NCI-H460 (cell line): ENCODE data around the genes NUMB and RPS6KL1.

DNA sequence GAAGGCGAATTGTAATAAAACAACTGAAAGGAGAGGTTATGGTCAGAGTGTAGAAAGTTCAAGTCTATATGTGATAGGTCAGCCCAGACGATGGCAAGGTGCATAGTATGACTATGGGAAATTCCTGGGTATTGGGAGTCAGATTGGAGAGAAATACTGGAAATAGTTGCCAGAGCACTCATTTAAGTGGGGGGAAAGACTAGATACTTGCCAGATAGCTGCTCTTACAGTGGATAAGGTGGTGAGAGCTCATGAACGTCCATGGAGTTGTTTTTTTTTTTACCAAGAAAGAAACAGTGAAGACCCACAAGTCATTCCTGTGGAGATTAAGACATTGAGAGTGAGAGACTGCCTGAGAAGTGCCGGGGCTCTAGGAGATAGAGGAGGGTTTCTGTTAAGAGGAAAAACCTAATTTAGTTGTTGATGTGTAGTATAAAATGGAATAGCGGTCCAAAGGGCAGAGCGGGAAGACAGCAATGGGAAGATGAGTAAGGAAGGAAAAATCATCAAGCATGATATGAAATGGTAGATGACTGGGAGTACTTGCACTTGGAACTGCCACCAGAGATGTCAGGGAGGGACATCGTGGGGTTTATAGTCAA lies 20.4 kb upstream of the PSEN1 start:
RAMPAGE:
- cytosol, long total RNA, result no peak
- long total RNA, result no peak
- nucleus, long total RNA, result no peak

DNA sequence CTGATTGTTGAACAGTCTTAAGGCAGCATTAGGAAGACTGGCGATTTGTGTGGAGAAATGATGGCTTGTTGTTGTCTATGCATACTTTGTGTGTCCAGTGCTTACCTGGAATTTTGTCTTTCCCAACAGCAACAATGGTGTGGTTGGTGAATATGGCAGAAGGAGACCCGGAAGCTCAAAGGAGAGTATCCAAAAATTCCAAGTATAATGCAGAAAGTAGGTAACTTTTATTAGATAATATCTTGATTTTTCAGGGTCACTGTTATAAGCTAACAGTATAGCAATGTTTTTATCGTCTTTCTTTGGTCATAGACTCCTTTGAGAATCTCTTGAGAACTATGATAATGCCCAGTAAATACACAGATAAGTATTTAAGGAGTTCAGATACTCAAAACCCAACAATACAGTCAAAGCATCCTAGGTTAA lies 31.0 kb upstream of the PAPLN start:
RAMPAGE:
- cytosol, long total RNA, result no peak
- long total RNA, result no peak
- nucleus, long total RNA, result no peak

RAMPAGE:
- cytosol, long total RNA, result no peak
- long total RNA, result no peak
- nucleus, long total RNA, result no peak
Measured at GRCh38 chr14:73237655-73238971, 807 bp downstream of the PAPLN start.

GRCh38 chr14:73272197-73272751 lies 35.0 kb downstream of the PAPLN start:
RAMPAGE:
- cytosol, long total RNA, result no peak
- long total RNA, result no peak
- nucleus, long total RNA, result no peak

DNA sequence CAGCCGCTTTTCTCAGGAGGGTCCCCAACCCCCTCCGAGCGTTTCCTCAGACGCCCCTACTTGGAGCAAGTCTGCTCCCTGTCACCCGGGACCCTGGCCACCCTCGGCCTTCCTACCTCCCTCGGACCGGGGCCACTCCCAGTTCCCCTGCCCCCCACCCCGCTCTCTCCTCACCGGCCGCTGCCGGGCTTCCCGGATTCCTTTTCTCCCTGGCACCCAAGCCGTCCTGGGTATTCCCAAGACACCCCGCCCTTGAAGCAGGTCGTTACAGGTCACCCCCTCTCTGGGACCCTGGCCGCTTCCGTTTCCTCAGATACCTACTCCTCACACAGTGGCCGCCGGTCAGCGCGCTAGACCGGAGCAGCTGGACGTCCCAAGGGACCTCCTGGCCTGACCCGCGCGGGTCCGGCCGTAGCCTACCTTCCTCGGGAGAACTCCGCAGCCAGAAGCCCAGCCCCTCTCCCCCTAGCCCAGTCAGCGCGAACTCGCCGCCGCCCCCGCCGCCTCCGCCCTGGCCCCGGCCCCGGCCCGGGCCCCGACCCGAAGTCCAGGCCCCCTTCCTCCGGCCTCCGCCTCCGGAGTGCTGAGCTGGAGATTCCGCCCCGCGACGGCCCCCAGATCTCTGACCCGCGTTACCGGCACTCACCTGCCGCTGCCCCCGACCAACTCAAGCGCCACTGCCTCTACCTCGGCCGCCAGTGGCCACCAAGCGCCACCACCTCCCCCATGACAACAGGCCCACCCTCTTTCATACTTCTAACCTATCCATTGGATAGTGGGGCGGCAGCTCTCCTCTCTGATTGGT lies at the start of gene NUMB:
Gene NUMB (minus strand): TSS at position 700 of the 805 bp plus-strand sequence.
RAMPAGE:
- cytosol, long total RNA, result start-site peak on the minus strand centred at position 696 of the sequence, 28 bp wide, 95 and 144 reads in 2 replicates
- long total RNA, result start-site peak on the minus strand centred at position 710 of the sequence, 62 bp wide, 196 and 273 reads in 2 replicates
- nucleus, long total RNA, result start-site peak on the minus strand centred at position 694 of the sequence, 69 bp wide, 509 and 28 reads in 2 replicates

DNA sequence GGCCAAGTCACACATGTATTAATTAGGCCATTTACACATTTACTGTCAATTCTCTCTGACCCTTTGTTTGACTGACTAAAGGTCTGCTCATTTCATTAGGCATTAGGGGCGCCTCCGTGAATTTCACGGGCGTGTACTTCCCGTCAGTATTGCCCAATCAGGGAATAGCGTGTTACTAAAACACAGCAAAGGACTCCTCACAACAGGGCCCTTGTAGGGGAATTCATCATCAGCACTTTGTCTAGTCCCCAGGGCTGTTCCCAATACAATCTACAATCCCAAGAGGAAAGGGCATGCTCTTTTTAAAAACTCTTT lies 10.1 kb upstream of the PNMA1 start:
RAMPAGE:
- cytosol, long total RNA, result no peak
- long total RNA, result no peak
- nucleus, long total RNA, result no peak

DNA sequence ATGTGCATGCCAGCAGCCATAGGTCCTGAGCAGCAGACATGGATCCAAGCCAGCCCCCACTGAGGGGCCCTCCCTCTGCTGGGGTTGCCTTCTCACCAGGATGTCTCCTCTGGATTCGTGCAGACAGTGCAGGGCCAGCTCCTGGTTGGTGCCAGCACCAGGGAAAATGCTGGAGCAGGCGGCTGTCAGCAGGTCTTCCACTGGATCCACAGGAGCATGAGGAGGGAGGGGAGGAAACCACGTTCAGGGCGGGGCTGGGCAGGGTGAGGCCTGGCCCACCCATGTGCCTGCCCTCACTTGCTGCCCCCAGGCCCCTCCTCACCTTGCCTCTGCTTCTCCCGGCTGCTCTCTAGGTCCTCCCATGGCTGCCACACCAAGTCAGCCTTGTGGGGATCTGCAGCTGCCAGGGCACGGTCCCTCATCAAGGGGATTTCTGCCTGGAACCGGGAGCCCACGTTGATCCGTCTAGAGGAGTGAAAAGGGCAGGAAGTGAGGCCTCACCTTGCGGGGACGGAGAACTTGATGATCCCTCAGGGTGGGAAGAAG lies 12.4 kb upstream of the PNMA1 start:
RAMPAGE:
- cytosol, long total RNA, result no peak
- long total RNA, result no peak
- nucleus, long total RNA, result no peak

DNA sequence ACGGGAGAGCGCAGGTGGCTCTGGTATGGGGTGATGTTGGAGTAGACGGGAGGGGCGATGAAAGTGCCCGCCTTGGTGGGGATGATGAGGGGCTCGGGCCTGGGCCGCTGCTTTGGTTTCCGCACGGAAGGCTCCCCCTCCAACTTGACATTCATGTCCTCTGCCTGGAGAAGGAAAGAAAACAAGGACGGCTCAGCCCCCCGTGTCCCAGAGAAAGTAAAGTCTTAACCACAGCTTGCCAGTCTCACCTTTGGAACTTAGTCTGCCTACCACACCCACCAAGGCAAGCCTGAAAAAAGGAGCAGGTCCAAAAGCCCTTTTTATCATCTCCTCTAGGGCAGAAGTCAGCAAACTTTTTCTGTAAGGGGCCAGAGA lies 15.6 kb upstream of the PNMA1 start:
RAMPAGE:
- cytosol, long total RNA, result no peak
- long total RNA, result no peak
- nucleus, long total RNA, result no peak

RAMPAGE:
- cytosol, long total RNA, result no peak
- long total RNA, result no peak
- nucleus, long total RNA, result no peak
Measured at GRCh38 chr14:73739173-73739994, 20.7 kb downstream of the MIDEAS start.

GRCh38 chr14:73770604-73771149 lies 10.6 kb upstream of the MIDEAS start:
RAMPAGE:
- cytosol, long total RNA, result no peak
- long total RNA, result no peak
- nucleus, long total RNA, result no peak

RAMPAGE:
- cytosol, long total RNA, result no peak
- long total RNA, result no peak
- nucleus, long total RNA, result no peak
Measured at GRCh38 chr14:74504627-74505218, 11.2 kb downstream of the ISCA2 start.

DNA sequence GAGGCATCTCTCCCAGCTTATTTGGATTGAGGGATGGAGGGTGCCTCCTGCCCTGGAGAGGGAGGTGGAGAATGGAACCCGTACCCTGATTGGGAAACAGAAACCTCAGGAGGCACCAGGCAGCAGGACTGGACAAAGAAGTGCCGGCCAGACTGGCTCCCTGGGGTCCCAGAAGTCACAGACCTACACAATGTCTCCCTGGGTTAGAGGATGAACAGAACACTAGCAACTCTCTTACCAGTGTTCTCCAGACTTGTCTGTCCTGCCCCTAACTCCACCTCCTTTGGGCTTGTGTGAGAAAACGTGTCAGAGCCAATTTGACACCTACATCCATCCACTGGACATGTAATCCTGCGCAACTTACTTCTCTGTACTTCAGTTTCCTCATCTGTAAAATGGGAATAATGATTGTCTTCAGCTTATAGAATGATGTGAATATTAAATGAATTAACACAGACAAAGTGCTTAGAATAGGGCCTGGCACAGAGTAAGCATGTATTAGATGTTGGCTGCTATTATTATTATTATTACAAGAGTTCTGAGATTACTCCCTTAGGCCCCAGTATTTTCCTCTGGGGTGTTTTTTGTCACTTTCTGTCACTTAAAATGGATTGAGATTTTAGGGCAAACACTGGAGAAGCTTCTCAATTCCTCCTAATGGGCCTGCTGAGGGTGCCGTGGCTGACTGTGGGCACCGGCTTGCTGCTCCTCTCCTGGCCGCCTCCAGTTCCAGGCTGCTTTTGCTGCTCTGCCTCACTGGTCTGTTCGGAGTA lies 40.9 kb upstream of the LTBP2 start:
RAMPAGE:
- cytosol, long total RNA, result no peak
- long total RNA, result no peak
- nucleus, long total RNA, result no peak

RAMPAGE:
- cytosol, long total RNA, result no peak
- long total RNA, result no peak
- nucleus, long total RNA, result no peak
Measured at GRCh38 chr14:74792566-74793056, 29.5 kb downstream of the YLPM1 start.

DNA sequence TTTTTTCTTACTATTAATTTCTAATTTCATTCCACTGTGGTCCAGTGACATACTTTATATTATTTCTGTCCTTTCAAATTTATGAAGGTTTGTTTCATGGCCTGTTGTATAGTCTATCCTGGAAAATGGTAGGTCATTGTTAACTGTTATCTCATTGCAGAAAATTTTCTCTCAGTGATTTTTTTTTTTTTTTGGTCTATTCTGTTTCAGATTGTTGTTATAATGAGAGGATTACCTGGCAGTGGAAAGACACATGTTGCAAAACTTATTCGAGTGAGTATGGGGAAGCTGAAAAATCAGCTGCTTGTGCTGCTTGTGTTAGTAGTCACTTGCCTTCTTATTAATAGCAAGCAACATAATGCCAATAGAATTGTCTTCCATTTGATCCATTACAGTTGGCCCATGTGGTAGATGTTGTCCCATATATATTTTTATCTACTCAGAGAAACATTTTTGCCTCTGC lies 52.9 kb downstream of the YLPM1 start:
RAMPAGE:
- cytosol, long total RNA, result no peak
- long total RNA, result no peak
- nucleus, long total RNA, result no peak

RAMPAGE:
- cytosol, long total RNA, result no peak
- long total RNA, result no peak
- nucleus, long total RNA, result no peak
Measured at GRCh38 chr14:74835111-74835647, 40.8 kb downstream of the PROX2 start.

GRCh38 chr14:74843677-74843896 lies 32.4 kb downstream of the PROX2 start:
RAMPAGE:
- cytosol, long total RNA, result no peak
- long total RNA, result no peak
- nucleus, long total RNA, result no peak

RAMPAGE:
- cytosol, long total RNA, result no peak
- long total RNA, result no peak
- nucleus, long total RNA, result no peak
Measured at GRCh38 chr14:74904682-74905283, 18.3 kb downstream of the RPS6KL1 start.

DNA sequence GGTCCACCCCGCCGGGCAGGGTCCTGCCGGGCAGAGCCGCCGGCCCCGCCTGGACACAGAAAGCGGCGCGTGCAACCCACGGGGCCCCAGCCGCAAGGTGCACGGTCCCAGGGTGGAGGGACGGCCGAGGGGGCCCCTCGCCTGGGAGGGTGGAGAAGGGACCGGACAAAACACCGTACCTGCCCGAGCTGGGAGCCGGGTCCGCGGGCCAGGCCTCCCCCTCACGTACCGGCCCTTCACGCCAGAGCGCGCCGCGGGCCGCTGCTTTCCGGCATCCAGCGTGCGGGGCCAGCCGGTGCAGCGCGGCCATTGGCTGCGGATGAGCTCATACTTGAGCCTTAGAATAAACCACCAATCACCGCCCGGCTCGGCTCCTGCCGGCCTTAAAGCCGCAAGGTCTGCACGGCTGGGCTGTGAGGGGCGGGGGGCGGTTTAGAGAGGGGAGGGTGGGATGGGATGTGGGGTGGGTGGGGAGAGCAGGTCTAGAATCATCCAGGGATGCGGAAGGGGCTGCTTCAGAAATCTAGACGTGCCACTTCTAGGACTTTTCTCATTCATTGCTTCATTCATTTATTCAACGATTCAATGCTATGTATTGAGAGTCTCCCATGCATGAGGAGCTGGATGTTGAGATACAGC lies at the start of gene RPS6KL1:
Gene RPS6KL1 (minus strand): TSS at position 260 of the 639 bp plus-strand sequence.
RAMPAGE:
- cytosol, long total RNA, result start-site peak on the minus strand centred at position 269 of the sequence, 52 bp wide, 31 and 44 reads in 2 replicates
- long total RNA, result start-site peak on the minus strand centred at position 270 of the sequence, 69 bp wide, 38 and 52 reads in 2 replicates
- nucleus, long total RNA, result no peak

DNA sequence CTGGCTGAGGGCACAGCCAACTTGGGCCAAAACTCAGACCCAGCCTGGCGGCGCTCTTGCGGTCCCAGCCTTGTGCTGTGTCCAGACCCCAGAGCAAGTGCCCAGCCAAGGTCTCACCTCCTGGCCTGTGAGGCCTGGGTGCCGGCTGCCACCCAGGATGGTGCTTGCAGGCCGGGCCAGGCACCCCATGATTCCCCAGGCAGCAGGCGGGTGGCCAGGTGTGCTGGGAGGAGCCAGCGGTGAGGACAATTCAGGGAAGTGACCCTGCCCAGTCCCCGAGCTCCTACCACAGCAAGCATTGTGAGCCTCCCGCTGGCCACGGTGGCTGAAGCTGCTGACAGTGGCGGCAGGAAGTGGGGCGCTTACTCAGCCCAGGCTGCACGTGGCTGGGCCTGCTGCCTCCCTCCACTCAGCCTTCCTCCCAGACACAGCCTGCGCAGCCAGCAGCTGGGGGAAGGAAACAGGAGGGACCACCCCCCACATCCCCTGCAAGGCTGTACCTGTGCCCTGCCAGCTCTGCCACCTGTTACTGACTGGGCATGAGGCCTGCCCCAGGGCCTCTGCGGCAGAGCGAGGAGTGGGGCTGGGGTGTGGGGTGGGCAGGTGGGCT lies 17.8 kb upstream of the PGF start:
RAMPAGE:
- cytosol, long total RNA, result no peak
- long total RNA, result no peak
- nucleus, long total RNA, result no peak

GRCh38 chr14:74973703-74973873 lies 18.2 kb upstream of the PGF start:
RAMPAGE:
- cytosol, long total RNA, result no peak
- long total RNA, result no peak
- nucleus, long total RNA, result no peak